GM12878 (cell line): ENCODE measurements around a stretch of chr16.

- RAMPAGE, long total RNA = no peak
- RRBS, 2 experiments = no CpG with 5 or more reads among the region's 4 CpGs
CAGE:
- cytosol, long polyA minus RNA = no peak
- cytosol, long polyA plus RNA = no peak
- long polyA plus RNA = no peak
- nucleolus, long total RNA = no peak
- nucleus, long polyA plus RNA = no peak
- nucleus, long total RNA = no peak
Observed at GRCh38 chr16:11078049-11078463, 133.7 kb downstream of the CLEC16A start.

DNA sequence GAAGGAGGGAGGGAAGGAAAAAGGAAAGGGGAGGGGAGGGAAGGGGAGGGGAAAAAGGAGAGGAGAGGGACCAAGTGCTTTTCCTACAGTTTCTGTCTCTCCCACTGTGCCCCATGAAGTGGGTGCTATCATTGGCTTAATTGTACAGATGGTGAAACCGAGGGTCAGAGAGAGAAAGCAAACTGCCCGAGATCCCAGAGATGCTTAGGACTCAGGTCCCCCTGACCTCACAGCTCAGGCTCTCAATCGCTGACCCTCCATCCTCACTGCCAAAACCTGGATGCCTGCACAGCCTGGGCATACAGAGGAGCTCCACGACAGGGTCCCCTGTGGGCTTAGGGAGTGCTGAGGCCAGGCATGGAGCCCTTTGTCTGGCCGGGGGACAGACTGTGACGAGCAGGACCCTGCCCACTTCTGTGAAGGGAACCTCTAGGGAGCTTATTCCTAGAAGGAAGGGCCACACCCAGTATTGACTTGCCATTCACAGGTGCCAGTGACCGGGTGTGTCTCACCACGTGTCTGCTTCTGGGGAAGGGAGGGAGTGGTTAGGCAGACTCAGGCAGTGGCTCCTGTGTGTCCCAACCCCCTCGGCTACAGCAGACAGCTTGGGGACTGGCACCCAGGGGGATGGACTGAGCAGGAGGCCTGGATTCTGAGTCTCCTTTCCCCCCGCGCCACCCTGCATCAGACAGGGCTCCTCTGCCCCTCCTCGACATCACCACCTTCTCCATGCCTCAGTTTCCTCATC is 57.3 kb downstream of the SOCS1 start:
- RAMPAGE, long total RNA = no peak
- RRBS, 2 experiments = no CpG with 5 or more reads among the region's 12 CpGs
CAGE:
- cytosol, long polyA minus RNA = no peak
- cytosol, long polyA plus RNA = no peak
- long polyA plus RNA = no peak
- nucleolus, long total RNA = no peak
- nucleus, long polyA plus RNA = no peak
- nucleus, long total RNA = no peak

GRCh38 chr16:11224061-11224717 is 31.8 kb downstream of the SOCS1 start:
- RAMPAGE, long total RNA = no peak
- RRBS, 2 experiments = no CpG with 5 or more reads among the region's 20 CpGs
CAGE:
- cytosol, long polyA minus RNA = no peak
- cytosol, long polyA plus RNA = no peak
- long polyA plus RNA = no peak
- nucleolus, long total RNA = no peak
- nucleus, long polyA plus RNA = no peak
- nucleus, long total RNA = no peak

DNA sequence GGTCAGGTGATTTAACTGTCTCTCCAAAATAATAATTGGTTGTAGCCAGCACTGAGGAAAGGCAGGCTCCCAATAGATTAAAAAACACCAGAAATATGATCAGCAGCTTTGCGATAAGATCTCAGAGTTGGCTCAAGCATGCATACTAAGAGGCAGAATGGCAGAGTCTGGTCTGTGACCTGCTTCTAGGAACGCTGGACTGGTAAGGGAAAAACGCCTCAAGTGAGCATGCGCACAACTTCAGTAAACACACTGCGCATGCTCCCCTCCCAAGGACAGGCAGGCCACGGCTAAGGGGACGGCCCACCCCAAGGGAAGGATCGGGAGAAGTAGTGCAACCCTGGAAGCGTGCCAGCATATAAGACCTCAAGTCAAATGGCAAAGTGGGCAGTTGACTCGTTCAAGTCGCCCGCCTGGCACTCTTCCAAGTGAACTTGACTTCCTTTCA is 22.3 kb upstream of the PRM1 start:
- RAMPAGE, long total RNA = no peak
- RRBS, 2 experiments = no CpG with 5 or more reads among the region's 12 CpGs
CAGE:
- cytosol, long polyA minus RNA = no peak
- cytosol, long polyA plus RNA = no peak
- long polyA plus RNA = no peak
- nucleolus, long total RNA = no peak
- nucleus, long polyA plus RNA = no peak
- nucleus, long total RNA = no peak

- RAMPAGE, long total RNA = no peak
- RRBS, 2 experiments = no CpG with 5 or more reads among the region's 3 CpGs
CAGE:
- cytosol, long polyA minus RNA = no peak
- cytosol, long polyA plus RNA = no peak
- long polyA plus RNA = no peak
- nucleolus, long total RNA = no peak
- nucleus, long polyA plus RNA = no peak
- nucleus, long total RNA = no peak
Observed at GRCh38 chr16:11312573-11313030, 31.5 kb upstream of the PRM1 start.

DNA sequence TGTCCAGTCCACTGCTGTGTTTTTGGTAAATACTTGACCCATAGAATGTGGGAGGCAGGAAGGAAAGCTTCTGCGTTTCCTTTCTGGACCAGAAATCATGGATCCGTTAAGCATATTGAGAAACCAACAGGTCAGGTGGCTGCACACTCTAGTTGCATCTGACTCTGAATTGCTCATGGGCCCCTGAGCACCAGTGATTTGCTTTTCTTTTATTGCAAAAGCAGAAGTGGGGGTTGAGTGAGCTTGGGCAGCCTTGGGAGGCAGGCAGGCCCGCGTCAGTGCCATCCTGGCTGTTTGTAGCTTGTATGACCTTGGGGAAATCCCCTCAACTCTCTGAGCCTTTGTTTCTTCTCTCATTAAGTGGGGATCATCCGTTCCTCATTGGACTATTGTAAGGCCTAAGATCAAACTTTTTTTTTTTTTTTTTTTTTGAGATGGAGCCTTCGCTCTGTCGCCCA is 25.3 kb downstream of the RMI2 start:
- RAMPAGE, long total RNA = no peak
- RRBS, 2 experiments = no CpG with 5 or more reads among the region's 7 CpGs
CAGE:
- cytosol, long polyA minus RNA = no peak
- cytosol, long polyA plus RNA = no peak
- long polyA plus RNA = no peak
- nucleolus, long total RNA = no peak
- nucleus, long polyA plus RNA = no peak
- nucleus, long total RNA = no peak

- RAMPAGE, long total RNA = no peak
- RRBS, 2 experiments = no CpG with 5 or more reads among the region's 2 CpGs
CAGE:
- cytosol, long polyA minus RNA = no peak
- cytosol, long polyA plus RNA = no peak
- long polyA plus RNA = no peak
- nucleolus, long total RNA = no peak
- nucleus, long polyA plus RNA = no peak
- nucleus, long total RNA = no peak
Observed at GRCh38 chr16:11534235-11534649, 7.2 kb upstream of the ENSG00000188897 start.

- RAMPAGE, long total RNA = no peak
- RRBS, 2 experiments = no CpG with 5 or more reads among the region's 6 CpGs
CAGE:
- cytosol, long polyA minus RNA = no peak
- cytosol, long polyA plus RNA = no peak
- long polyA plus RNA = no peak
- nucleolus, long total RNA = no peak
- nucleus, long polyA plus RNA = no peak
- nucleus, long total RNA = no peak
Observed at GRCh38 chr16:11554102-11554482, 27.0 kb upstream of the ENSG00000188897 start.

DNA sequence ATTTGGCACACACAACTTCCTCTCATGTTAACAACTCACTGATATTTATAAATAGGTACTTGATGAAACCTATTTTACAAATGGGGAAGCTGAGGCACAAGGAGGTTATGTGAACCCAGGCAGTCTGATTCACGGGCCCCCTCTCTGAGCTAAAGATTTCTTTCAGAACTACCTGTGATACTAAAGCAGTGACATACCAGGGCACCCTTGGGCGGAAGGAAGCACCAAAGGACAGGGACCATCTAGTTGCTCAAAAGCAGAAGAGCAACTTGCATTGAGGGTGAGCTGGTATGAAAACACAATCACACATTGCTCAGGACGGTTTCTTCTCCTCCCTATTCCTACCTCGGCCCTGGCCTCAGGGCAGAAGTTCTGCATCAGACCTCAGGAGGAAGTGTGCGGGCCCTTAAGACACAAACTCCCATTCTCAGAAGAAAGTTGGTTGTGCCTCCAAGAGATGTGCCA is 28.8 kb upstream of the ENSG00000188897 start:
- RAMPAGE, long total RNA = no peak
- RRBS, 2 experiments = no CpG with 5 or more reads among the region's 5 CpGs
CAGE:
- cytosol, long polyA minus RNA = no peak
- cytosol, long polyA plus RNA = no peak
- long polyA plus RNA = no peak
- nucleolus, long total RNA = no peak
- nucleus, long polyA plus RNA = no peak
- nucleus, long total RNA = no peak

GRCh38 chr16:11576567-11577511 is 9.9 kb downstream of the LITAF start:
- RAMPAGE, long total RNA = no peak
- RRBS, 2 experiments = no CpG with 5 or more reads among the region's 15 CpGs
CAGE:
- cytosol, long polyA minus RNA = no peak
- cytosol, long polyA plus RNA = no peak
- long polyA plus RNA = no peak
- nucleolus, long total RNA = no peak
- nucleus, long polyA plus RNA = no peak
- nucleus, long total RNA = no peak

- RAMPAGE, long total RNA = no peak
- RRBS, 2 experiments = no CpG with 5 or more reads among the region's 8 CpGs
CAGE:
- cytosol, long polyA minus RNA = no peak
- cytosol, long polyA plus RNA = no peak
- long polyA plus RNA = no peak
- nucleolus, long total RNA = no peak
- nucleus, long polyA plus RNA = no peak
- nucleus, long total RNA = no peak
Observed at GRCh38 chr16:11583145-11583590, 3.6 kb downstream of the LITAF start.

GRCh38 chr16:11914528-11915588 is 898 bp downstream of the GSPT1 start:
- RAMPAGE, long total RNA = no peak
- RRBS, 2 experiments = under 1 to 1% methylated on average over 42 to 46 of the region's 97 CpGs
CAGE:
- cytosol, long polyA minus RNA = no peak
- cytosol, long polyA plus RNA = no peak
- long polyA plus RNA = no peak
- nucleolus, long total RNA = no peak
- nucleus, long polyA plus RNA = no peak
- nucleus, long total RNA = no peak

GRCh38 chr16:12170255-12170852 is 193.8 kb downstream of the SNX29 start:
- RAMPAGE, long total RNA = no peak
- RRBS, 2 experiments = no CpG with 5 or more reads among the region's 15 CpGs
CAGE:
- cytosol, long polyA minus RNA = no peak
- cytosol, long polyA plus RNA = no peak
- long polyA plus RNA = no peak
- nucleolus, long total RNA = no peak
- nucleus, long polyA plus RNA = no peak
- nucleus, long total RNA = no peak

DNA sequence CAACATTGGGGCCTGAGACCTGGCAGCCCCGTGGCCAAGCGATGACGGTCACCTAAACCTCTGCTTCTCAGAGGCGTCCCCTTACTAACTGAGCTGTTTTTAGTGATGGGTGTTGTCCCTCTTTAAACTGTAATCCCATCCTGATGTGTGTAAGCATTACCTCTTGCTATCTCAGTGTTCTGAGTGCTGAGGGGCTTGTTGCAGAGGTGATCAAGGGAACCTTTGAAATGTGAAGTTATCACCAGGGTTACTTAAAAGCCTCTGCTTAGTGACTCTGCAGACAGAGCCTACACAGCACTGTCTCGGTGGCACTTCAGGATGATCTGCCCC is 370.4 kb downstream of the SNX29 start:
- RAMPAGE, long total RNA = no peak
- RRBS, 2 experiments = no CpG with 5 or more reads among the region's 5 CpGs
CAGE:
- cytosol, long polyA minus RNA = no peak
- cytosol, long polyA plus RNA = no peak
- long polyA plus RNA = no peak
- nucleolus, long total RNA = no peak
- nucleus, long polyA plus RNA = no peak
- nucleus, long total RNA = no peak

GRCh38 chr16:12458465-12459115 is 345.1 kb downstream of the CPPED1 start:
- RAMPAGE, long total RNA = no peak
- RRBS, 2 experiments = no CpG with 5 or more reads among the region's 9 CpGs
CAGE:
- cytosol, long polyA minus RNA = no peak
- cytosol, long polyA plus RNA = no peak
- long polyA plus RNA = no peak
- nucleolus, long total RNA = no peak
- nucleus, long polyA plus RNA = no peak
- nucleus, long total RNA = no peak

GRCh38 chr16:12899663-12900110 is 1.7 kb upstream of the SHISA9 start:
- RAMPAGE, long total RNA = no peak
- RRBS, 2 experiments = no CpG with 5 or more reads among the region's 4 CpGs
CAGE:
- cytosol, long polyA minus RNA = no peak
- cytosol, long polyA plus RNA = no peak
- long polyA plus RNA = no peak
- nucleolus, long total RNA = no peak
- nucleus, long polyA plus RNA = no peak
- nucleus, long total RNA = no peak

GRCh38 chr16:13098657-13099110 is 197.3 kb downstream of the SHISA9 start:
- RAMPAGE, long total RNA = no peak
- RRBS, 2 experiments = no CpG with 5 or more reads among the region's 2 CpGs
CAGE:
- cytosol, long polyA minus RNA = no peak
- cytosol, long polyA plus RNA = no peak
- long polyA plus RNA = no peak
- nucleolus, long total RNA = no peak
- nucleus, long polyA plus RNA = no peak
- nucleus, long total RNA = no peak

GRCh38 chr16:13245661-13246172 is 344.3 kb downstream of the SHISA9 start:
- RAMPAGE, long total RNA = no peak
- RRBS, 2 experiments = no CpG with 5 or more reads among the region's 4 CpGs
CAGE:
- cytosol, long polyA minus RNA = no peak
- cytosol, long polyA plus RNA = no peak
- long polyA plus RNA = no peak
- nucleolus, long total RNA = no peak
- nucleus, long polyA plus RNA = no peak
- nucleus, long total RNA = no peak

DNA sequence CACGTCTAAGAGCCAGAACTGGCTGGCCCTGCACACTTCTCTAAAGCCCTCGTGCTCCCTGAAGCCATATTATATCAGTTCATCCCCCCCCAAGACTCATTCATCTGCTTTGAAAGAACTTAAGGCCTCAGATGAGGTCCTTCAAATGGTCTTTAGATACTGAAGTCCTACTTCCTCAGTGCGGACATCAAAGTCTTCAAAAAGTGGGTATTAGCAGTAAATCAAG is 296.3 kb upstream of the ERCC4 start:
- RAMPAGE, long total RNA = no peak
- RRBS, 2 experiments = no CpG with 5 or more reads among the region's 3 CpGs
CAGE:
- cytosol, long polyA minus RNA = no peak
- cytosol, long polyA plus RNA = no peak
- long polyA plus RNA = no peak
- nucleolus, long total RNA = no peak
- nucleus, long polyA plus RNA = no peak
- nucleus, long total RNA = no peak

- RAMPAGE, long total RNA = no peak
- RRBS, 2 experiments = no CpG with 5 or more reads among the region's 4 CpGs
CAGE:
- cytosol, long polyA minus RNA = no peak
- cytosol, long polyA plus RNA = no peak
- long polyA plus RNA = no peak
- nucleolus, long total RNA = no peak
- nucleus, long polyA plus RNA = no peak
- nucleus, long total RNA = no peak
Observed at GRCh38 chr16:13909824-13910353, 10.1 kb upstream of the ERCC4 start.